REH cell (cell line): ENCODE results near the gene CCDC39.

GRCh38 chr3:178618197-178618610 lies 82.0 kb downstream of the KCNMB2 start:
- PRO-cap: no peak

DNA sequence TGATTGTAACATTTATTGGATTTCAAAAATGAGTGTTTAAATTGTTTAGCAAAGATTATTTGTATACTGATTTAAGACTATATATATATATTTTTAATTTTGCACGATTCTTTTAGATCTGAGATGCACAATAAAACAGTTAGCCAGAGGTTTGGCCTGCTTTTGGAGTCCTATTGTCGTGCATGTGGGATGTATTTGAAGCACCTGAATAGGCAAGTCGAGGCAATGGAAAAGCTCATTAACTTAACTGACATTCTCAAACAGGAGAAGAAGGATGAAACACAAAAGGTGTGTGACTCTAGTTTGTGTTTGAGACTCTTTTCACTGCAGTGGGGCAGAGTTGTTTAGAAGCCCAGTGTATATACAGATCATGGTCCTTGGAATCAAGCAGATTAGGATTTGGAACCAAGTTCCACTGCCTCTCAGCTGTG lies 30.0 kb downstream of the KCNMB3 start:
- PRO-cap: no peak

GRCh38 chr3:179316207-179316576 lies 6.6 kb upstream of the ZNF639 start:
- PRO-cap: unidirectional peak, plus-strand start at chr3:179316302

- PRO-cap: no peak
These were observed 4.2 kb downstream of the NDUFB5 start for GRCh38 chr3:179608615-179609419.

- PRO-cap: no peak
These were observed 18.9 kb downstream of the USP13 start for GRCh38 chr3:179671602-179672275.

GRCh38 chr3:179680916-179681382 lies 28.1 kb downstream of the USP13 start:
- PRO-cap: no peak

DNA sequence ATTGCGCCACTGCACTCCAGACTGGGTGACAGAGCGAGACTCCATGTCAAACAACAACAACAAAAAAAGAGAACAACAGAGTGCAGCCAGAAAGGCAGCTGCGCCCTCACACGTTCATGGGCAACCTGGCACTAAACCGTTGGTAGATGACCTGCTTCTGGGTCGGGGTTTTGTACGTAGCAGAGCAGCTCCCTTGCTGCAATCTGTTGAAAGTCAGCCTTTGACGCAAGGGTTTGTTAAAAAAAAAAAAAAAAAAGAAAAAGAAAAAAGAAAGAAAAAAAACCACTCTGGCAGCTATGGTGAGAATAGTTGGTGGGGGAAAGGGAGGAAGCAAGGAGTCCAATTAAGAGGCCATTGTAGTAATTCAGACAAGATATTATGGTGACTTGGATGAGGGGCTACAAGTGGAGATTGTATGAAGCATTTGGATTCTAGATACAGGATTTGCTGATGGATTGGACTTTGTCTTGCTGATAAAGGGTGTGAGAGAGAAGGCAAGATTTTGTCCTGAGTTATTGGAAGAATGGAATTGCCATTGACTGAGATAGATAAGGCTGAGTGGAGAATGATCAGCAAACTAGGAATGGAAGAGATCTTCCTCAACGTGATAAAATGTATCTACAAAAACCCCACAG lies 126.8 kb downstream of the USP13 start:
- PRO-cap: no peak

- PRO-cap: no peak
These were observed 94.6 kb downstream of the PEX5L start for GRCh38 chr3:179942096-179942668.

DNA sequence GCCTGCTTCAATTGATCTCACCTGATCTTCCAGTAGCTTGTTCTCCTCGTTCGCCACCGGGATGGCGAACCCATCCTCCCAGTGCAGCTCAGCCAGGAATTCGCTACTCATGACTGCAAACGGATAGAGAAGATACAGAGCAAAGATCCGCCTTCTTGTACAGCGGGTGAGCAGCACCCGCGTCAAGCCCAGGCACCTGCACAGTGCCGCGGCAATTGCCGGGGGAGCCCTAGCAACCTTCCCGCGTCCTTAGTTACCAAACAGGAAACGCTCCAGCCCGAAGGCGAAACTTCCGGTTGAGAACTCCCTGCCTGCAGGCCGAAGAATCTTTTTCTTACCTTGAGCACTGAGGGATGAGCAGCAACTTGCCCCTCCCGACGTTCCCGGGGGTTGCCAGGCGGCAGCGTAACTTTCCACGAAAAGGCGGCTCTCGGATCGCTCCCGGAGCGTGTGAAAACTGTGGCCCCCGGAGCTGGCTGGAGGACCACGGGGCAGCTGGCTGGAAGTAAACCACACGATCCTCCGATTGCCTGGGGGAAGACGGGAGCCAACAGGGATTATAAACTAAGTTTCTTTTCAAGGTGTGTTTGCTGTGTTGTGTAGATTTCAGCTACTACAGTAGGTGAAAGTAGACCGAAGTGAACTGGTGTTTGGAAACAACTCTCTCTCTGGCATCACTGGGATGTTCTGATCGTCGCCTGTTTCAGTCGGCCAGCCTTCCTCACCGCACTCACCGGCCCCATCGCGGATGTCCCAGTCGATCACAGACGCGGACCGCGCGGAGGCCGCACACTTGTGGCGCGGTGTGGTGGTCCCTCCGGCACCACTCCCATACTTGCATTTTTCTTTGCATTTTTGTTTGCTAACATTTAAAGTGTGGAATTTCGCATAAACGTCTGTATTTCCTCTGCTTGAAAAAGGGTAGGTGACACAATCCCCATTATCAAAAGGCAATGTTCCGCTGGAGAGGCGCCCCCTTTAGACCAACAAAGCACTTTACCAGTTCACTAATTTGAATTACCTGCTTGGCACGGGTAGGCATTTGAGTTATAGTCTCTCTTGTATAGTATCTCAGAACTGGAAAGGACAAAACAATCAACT lies at the start of gene CCDC39:
TSS of gene CCDC39 (minus strand) at position 220 of the 1,101 bp plus-strand sequence.
- PRO-cap: no peak

- PRO-cap: no peak
These were observed 41.7 kb upstream of the FXR1 start for GRCh38 chr3:180870720-180871208.

DNA sequence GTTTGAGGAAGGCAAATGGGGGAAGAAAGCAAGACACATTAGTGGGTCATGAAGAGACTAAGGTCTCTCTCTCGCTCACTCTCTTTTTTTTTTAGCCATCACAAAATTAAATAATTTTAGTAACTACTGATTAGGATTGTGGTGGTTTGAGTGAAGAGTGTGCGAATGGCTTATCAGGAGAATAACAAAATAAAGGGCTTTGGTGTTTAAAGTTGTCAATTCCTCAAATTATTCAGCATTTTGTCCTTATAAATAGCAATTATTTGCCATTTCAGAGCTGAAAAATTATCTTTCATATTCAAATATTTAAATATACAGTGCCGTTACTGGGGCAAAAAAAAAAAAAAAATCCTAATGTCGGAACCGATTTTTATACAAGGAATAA lies 314.5 kb upstream of the DNAJC19 start:
- PRO-cap: no peak

DNA sequence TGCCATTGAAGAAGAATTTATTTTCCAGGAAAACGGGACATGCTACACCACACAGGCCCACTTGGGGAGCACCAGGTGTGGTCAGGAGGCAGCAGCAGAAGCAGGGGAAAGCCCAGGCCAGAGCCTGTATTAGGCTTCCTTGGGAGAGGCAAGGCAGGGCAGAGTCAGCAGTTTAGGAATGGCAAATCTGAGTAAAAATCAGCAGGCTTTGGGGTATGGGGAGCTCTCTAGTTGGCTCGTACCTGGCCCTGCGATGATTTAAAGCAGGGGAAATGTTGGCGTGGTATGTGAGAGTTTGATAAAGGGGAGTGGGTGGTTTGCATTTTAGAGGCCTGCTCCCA lies 88.3 kb upstream of the ATP11B start:
- PRO-cap: no peak

GRCh38 chr3:182835866-182836762 lies 42.8 kb downstream of the ATP11B start:
- PRO-cap: no peak

DNA sequence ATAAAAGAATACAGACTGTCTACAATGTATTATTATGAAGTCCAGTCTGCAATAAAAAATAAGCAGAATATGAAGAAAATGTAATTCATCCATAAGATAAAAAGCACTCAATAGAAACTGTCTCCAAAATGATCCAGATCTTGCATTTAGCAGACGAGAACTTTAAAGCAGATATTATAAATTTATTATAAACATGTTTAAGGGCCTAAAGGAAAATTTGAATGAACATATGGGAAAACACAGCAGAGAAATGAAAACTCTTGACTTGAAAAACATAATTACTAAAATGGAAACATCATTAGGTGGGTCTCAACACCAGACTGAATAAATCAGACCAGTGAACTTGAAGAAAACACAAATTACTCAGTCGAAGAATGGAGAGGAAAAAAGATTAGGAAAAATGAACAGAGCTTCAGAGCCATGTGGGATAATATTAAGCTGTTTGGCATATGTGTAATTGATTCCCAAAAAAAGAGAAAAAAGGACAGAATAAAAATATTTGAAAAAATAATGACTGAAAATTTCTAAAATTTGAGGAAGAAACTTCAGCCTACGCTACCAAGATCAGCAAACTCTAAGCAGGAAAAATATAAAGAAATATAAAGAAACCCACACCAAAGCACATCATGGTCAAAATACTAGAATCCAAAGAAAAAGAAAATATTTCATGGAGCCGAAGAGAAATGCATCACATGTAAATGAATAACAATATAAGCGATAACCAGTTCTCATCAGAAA lies 56.2 kb downstream of the ATP11B start:
- PRO-cap: no peak

- PRO-cap: no peak
These were observed 70.6 kb downstream of the ATP11B start for GRCh38 chr3:182863928-182864326.

DNA sequence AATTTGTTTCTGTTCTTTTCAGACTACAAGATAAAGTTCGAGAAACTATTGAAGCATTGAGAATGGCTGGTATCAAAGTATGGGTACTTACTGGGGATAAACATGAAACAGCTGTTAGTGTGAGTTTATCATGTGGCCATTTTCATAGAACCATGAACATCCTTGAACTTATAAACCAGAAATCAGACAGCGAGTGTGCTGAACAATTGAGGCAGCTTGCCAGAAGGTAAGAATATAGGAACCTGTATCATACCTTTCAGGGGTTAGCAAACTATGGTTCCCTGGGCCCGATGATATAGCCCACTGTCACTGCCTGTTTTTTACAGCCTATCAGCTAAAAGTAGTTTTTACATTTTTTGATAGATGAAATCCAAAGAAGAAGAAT lies 80.5 kb downstream of the ATP11B start:
- PRO-cap: no peak

GRCh38 chr3:182884640-182885014 lies 91.3 kb downstream of the ATP11B start:
- PRO-cap: no peak

DNA sequence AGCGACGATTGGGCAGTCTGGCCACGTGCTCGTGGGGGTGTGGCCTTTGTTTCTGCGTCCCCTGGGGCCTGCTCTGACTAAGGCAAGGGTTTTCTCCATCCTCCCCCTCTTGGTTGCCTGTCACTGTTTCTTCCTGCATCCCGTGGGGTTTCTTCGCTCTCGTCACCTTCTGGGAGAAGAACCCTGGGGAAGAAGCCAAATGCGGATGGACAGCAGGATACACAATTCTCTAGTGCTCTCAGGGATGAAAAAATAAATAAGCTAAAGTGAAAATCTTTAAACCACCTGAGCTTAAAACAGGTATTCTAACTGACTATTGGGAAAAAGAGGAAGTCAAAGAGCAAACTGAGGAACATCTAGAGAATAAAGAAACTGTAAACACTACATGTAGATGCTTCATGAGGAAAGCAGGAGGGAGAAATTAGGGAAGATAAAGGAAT lies 360 bp upstream of the MCCC1 start:
- PRO-cap: bidirectional peak, plus-strand start at position 107 of the sequence, minus-strand start outside the sequence; unidirectional peak, plus-strand start at position 343 of the sequence

DNA sequence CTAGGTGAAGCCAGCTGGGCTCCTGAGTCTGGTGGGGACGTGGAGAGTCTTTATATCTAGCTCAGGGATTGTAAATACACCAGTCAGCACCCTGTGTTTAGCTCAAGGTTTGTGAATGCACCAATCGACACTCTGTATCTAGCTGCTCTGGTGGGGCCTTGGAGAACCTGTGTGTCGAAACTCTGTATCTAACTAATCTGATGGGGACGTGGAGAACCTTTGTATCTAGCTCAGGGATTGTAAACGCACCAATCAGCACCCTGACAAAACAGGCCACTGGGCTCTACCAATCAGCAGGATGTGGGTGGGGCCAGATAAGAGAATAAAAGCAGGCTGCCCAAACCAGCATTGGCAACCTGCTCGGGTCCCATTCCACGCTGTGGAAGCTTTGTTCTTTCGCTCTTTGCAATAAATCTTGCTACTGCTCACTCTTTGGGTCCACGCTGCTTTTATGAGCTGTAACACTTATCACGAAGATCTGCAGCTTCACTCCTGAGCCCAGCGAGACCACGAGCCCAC lies 2.1 kb upstream of the MCCC1 start:
- PRO-cap: bidirectional peak, plus-strand start at position 351 of the sequence, minus-strand start at position 194 of the sequence

- PRO-cap: no peak
These were observed 41.6 kb upstream of the B3GNT5 start for GRCh38 chr3:183211471-183211848.